ENCODE results near the genes C1orf68, S100A3, S100A14, ILF2, SLC39A1 and ATP8B2.

DNA sequence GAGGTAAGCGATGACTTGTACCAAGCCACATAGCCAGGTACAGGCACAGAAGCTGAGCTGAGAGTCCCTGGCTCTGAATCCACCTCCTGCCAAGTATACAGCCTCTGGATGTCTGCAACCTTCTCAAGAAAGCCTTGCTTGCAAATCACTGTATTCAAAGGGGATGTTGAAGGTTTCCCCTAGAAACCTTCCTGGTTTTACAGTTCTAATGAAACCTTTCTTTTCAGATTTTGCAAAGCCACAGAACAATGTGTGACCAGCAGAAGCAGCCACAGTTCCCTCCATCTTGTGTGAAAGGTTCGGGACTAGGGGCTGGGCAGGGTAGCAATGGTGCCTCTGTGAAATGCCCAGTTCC is at the start of gene C1orf68:
C1orf68 (plus strand) TSS at position 249 of the 355 bp plus-strand sequence.
- PRO-cap: no peak

GRCh38 chr1:153122690-153123577 is 9.6 kb upstream of the SPRR2F start:
- PRO-cap: no peak

- PRO-cap: no peak
Observed at GRCh38 chr1:153386363-153387091, 4.3 kb downstream of the S100A8 start.

GRCh38 chr1:153488877-153489294 is 28.4 kb upstream of the S100A7 start:
- PRO-cap: no peak

DNA sequence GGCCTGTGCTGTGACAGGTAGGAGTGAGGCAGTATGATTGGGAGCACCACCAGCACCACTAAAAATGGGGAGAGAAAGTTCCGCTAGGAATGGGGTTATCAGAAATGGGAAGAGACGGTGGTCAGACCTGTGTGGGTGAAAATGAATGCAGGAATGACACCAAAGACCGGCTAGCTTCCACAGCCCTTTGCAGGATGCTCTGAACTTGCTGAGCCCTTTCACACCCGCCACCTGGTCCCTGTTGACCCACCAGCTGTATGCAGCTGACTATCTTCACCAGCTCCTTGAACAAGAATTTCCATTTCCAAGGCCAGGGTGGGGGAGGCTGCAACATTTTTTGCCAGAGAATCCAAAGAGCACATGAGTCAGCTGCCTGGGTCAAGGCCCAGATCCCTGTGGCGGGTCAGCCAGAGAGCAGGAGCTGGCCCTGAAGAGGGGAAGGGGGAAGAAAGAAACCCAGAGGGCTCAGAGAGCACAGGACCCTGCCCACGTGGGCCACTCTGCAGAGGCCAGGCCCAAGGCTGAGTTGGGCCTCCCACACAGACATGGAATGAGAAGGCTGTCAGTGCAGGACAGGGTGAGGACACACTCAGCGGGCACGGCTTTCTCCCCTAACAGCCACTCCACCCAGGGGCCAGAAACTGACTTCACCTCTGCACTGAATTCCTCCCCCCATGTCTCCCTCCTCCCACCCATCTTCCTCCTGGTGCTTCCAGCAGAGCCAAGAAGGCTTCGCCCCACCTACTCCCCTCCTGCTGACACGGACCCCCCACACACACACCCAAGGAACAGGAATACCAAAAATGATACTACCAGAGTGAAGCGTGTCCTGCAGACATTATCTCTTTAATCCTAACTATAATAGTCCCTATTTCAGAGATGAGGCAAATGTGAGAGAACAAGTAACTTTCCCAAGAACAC is 28.9 kb downstream of the S100A6 start:
- PRO-cap: bidirectional peak, plus-strand start at position 565 of the sequence, minus-strand start at position 261 of the sequence

DNA sequence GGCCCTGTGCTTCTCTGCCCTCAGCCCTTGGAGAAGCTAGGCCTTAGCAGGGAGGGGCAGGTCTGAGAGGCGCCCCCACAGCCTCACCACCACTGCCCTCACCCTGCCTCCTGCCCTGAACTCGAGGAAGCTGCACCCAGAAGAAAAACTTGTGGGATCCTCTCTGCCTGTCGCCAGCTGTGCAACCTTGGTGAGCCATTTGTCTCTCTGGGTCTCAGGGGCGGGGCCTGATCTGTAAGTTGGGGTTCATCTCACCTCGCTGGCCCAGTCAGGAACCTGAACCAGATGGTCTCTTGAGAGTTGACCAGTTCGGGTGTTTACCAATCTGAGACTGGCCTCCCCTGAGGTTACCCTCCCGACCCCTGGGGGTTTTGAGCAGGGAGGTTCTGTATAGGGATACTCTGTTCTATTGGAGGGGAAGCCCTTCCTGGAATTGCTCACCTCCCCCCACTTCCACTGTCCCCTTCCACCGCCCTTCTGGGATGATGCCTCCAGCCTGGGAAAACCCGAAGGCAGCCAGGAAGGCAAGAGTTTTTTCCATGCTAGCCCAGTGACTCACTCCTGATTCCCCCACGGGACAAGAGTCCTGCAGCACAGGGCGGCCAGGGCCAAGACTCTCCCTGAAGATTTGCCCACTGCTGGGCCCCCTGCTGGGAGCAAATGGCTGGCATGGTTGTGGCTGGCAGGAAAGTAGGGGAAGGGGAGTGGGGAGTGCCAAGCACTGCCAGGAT is at the start of gene S100A3:
S100A3 (minus strand) TSS at position 333 of the 731 bp plus-strand sequence.
- PRO-cap: no peak

DNA sequence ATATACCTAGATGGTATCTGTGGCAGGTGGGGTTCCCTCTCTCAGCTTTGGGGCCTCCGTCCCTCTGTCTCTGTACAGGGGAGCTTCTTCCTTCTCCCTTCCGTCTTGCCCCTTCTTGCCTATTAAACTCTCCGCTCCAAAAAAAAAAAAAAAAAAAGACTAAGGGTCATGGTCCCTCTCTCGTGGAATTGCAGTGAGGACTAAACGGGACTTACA is 6.6 kb downstream of the S100A16 start:
- PRO-cap: no peak

GRCh38 chr1:153613699-153614021 is 723 bp upstream of the S100A16 start:
- PRO-cap: no peak

GRCh38 chr1:153616067-153617067 is at the start of gene S100A14:
Gene S100A14, minus strand, starts transcription at chr1:153616325.
- PRO-cap: no peak

DNA sequence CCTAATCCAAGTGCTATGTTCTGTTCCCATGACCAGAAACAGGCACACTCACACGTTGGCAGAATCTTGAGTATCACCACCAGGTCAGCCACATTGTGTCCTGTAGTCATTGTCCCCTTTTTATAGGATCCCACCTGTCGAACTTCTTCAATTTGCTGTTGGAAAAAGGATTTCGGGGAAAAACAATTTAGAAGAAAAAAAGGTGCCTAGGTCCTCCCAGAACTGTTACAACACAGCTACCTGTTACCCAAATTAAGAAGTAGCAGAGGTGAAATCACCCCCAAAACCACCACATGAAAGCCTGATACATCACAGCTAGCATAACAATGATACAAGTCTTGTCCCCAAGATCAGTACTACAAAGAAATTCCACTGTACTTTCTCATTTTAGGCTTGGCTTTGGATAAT is 3.3 kb downstream of the ILF2 start:
- PRO-cap: no peak

- PRO-cap: bidirectional peak, plus-strand start at chr1:153671246, minus-strand start at chr1:153670987
Observed at GRCh38 chr1:153670783-153671318, at the start of gene ILF2. Gene ILF2, minus strand, starts transcription at chr1:153670993.

DNA sequence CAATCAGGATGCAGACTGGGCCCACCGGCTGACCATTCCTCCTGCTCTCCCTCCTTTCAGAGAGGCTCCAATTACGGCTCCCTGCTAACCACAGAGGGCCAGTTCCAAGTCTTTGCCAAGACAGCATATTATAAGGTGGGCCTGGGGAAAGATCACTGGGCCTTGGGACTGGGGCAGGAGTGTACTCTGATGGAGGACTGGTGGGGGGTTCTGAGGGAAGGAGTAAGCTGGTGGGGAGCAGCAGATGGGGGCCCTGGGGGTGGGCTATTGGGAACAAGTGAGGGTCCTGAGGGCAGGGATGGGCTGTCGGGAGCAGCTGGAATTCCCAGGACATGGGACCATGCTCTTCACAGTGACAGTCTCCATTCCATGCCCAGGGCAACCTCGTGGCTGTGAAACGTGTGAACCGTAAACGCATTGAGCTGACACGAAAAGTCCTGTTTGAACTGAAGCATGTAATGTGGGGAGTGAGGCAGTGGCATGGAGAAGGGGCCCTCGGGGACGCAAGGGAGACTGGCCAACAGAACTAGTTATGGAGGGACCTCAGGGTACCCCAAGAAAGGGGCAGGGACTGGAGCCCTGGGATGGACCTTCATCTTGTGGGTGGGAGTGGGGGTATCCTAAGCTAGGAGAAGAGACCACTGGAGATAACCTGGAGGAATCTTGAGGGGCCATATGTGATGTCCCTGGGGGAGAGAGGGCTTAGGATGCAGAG is 7.4 kb downstream of the NPR1 start:
- PRO-cap: no peak

DNA sequence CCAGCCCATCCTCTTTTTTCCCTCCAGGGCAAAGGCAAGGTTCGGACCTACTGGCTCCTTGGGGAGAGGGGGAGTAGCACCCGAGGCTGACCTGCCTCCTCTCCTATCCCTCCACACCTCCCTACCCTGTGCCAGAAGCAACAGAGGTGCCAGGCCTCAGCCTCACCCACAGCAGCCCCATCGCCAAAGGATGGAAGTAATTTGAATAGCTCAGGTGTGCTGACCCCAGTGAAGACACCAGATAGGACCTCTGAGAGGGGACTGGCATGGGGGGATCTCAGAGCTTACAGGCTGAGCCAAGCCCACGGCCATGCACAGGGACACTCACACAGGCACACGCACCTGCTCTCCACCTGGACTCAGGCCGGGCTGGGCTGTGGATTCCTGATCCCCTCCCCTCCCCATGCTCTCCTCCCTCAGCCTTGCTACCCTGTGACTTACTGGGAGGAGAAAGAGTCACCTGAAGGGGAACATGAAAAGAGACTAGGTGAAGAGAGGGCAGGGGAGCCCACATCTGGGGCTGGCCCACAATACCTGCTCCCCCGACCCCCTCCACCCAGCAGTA is 14.9 kb downstream of the NPR1 start:
- PRO-cap: no peak

DNA sequence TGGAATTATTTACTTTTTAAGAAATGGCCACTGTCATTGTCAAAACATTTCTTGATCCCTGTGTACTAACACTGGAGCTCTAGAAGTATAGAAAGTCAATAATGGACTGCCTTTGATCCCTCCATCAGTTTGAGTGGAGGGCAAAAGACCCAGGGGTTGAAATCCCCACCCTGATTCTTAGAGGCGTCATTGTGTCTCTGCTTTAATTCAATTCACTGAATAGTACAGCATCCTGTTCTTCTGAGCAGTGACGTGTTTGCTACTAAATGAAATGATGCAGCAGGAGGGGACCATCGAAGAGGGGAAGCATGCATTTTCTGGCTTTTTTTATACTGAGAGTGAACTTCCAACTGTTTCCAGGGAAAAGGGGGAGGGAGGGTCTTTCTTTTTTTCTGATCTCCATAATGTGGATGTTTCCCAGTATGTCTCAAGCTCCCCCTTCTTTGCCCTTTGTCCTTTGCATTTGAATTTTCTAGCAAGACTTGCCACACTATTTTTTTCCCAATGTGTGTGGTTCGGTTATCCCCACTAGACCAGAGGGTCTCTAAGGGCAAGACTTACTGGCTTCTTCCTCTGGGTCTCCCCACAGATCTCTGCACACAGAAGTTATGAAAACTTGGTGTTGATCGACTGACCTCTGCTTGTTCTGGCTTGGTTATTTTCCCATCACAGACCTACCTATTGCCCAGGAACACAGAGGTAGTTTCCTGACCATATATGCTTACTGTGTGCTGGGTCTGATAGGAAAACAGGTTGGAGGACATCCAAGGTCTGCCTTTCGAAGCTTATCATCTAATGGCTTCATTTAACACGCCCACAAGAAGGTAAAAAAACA is 2.7 kb downstream of the INTS3 start:
- PRO-cap: unidirectional peak, minus-strand start at position 204 of the sequence

GRCh38 chr1:153823578-153823777 is 48.3 kb downstream of the SLC27A3 start:
- PRO-cap: no peak

GRCh38 chr1:153946966-153947296 is 413 bp upstream of the DENND4B start:
- PRO-cap: no peak

DNA sequence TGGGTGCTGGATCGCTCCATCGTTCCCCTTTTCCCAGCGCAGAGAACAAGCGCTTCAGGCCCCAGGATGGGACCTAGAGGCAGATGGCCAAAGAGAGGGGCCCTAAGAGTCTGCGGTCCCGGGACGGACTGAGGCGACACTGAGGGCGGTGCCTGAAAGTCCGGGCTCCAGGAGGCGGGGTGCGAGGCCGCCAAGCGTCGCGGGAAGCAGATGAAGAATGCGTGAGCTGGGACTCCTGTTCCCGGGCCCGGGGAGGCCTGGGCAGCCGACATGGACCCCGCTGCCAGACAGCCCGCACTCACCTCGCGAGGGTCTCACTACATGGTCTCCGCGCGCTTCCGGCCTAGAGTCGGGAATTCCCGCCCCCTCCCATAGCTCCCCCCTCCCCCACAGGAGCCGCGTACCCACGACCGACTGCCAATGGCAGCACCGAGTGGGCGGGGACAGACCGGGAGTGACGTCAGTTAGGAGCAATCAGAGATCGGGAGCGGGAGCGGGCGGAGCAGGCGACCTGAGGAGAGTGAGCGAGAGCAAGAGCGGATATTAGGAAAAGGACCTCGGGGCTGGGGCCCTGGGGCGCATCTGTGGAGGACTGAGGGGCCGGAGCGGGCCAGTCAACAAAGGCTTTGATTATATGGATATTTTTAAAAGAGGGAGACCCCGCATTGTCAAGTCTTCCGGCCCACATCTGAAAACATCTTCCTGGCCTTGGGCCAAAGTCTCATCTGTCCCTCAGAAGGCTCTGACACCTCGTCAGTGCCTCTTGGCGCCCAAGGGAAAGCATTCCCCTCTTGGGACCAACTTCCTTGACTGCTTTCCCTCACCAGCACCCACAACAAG is at the start of gene SLC39A1:
SLC39A1 (minus strand) TSS at position 345 of the 840 bp plus-strand sequence.
- PRO-cap: bidirectional peak, plus-strand start at position 238 of the sequence, minus-strand start at position 130 of the sequence; bidirectional peak, plus-strand start at position 505 of the sequence, minus-strand start at position 345 of the sequence

- PRO-cap: no peak
Observed at GRCh38 chr1:153966835-153967117, 926 bp upstream of the CREB3L4 start.

DNA sequence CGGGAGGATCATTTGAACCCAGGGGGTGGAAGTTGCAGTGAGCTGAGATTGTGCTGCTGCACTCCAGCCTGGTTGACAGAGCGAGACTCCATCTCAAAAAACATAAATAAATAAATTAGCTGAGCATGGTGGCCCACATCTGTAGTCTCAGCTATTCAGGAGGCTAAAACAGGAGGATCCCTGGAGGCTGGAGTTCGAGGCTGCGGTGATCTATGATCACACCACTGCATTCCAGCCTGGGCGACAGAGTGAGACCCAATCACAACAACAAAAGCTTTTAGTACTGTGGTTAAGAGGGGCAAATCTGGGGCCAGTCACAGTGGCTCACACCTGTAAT is 5.5 kb downstream of the HAX1 start:
- PRO-cap: no peak

- PRO-cap: bidirectional peak, plus-strand start at chr1:154325525, minus-strand start at chr1:154325408
Observed at GRCh38 chr1:154325098-154326123, at the start of gene ATP8B2. Gene ATP8B2, plus strand, starts transcription at chr1:154325525.

Measured in right common carotid artery plus branches (tissue), 1 donor.